Skin of body (tissue), 2 donors: ENCODE measurements around a stretch of chr2.

- RAMPAGE, long total RNA: no peak
Observed at GRCh38 chr2:138493055-138493737, 8.4 kb upstream of the SPOPL start.

GRCh38 chr2:138500537-138501033 is 985 bp upstream of the SPOPL start:
- RAMPAGE, long total RNA: no peak

DNA sequence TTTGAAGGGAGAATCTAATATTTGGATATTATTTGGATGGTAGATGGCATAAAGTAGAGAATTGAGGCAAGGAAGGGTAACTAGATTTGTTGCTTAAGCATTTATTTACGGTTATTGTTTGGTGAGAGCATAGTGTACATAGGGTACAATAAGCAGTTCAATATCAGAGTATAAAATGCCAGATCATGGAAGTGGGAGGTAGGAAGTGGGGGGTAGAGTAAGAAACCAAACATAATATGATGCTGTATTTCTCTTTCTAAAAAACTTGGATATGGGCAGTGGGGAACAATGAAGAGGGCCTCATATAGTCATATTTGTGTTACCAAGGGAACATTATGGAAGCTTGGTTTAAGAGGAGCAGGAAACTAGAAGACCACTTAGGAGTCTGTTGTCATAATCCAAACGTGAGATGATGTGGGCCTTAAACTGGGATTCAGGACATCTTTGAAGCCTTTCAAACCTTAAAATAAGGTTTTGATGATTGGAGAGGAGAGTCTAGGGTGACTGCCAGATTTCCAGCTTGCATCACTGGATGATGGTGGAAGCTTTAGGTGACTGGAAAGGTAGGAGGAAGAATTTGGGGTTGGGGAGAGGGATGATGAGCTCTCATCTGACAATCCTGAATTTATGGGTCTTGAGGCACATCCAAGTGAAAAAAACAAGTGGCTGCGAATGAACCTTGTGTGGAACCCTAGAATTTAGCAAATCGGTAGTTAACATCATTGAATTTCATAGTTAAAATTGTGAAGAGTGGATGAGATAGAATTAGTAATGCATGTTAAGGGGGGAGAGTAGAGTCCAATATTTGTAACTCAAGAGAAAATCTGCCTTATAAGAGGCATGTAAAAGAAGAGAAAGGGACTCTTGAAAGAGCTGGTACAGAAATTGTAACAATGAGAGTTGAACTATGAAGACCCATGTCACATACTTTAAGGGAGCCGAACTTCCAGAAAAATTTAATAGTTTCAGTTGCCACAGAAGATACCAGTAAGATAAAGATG is 66.5 kb downstream of the SPOPL start:
- RAMPAGE, long total RNA: no peak

GRCh38 chr2:139816709-139817016 is 1036.5 kb upstream of the NXPH2 start:
- RAMPAGE, long total RNA: no peak

- RAMPAGE, long total RNA: no peak
Observed at GRCh38 chr2:140661304-140661716, 1469.5 kb downstream of the LRP1B start.

DNA sequence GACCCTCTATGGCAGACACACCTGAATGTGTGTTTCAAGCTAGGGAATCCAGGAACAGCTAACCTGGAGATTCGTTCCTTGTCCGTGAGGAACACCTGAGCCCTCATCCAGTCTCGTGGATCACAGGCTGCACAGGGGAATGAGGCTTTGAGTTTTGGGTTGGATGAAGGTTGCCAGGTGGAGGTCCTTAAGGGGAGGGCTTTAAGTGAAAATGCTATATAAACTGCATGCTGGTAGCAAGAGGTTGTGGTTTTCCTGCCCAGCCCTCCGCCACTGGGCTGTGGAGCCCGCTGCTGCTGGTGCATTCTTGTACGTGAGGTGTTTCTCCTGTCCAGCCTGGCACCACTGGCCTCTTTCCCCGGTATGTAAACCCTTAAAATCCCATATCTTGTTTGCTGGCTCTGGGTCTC is 117.8 kb downstream of the ARHGAP15 start:
- RAMPAGE, long total RNA: no peak

DNA sequence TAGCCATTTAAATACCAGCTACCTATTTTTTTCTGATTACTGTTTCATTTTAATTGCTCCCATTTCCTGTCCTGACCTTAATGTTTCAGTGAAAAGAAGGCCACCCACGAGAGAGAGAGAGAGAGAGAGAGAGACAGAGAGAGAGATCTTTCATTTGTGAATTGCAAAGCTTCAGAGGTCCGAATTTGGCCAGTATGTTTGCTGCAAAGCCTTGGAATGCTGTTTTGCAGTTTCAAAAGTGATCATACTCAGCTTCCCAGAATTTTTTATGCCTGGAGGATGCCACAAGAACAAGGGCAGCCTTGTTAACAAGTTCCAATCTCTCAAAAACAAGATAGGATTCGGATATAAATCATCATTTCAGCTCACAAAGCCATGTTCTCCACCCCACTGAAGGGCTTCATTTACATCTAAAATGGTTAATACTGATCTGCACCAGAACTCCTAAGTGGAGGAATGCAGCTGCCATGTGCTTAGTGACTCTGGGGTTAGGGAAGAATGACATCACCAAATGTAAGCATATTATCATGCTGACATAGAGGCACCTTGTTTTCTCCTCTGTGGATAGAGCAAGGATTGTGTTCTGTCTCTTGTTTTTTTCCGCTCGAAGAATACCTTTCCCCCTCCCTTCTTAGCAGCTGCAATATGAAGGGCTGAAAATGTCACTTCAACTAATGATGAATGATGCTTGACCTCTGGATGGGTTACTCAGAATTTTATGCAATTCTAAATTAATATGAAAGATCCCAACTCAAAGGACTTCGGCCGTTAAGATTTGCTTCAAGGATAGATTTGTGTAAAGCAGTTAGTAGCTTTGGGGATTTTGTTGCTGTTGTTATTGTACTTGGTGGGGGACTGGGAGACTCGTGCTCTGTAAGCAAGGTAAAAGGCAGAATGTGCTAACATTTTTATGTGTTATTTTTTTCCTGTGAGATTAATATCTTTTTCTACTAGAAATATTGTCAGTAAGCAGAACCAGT is 478.5 kb downstream of the ARHGAP15 start:
- RAMPAGE, long total RNA: no peak

- RAMPAGE, long total RNA: no peak
Observed at GRCh38 chr2:144097607-144098389, 234.5 kb downstream of the GTDC1 start.

- RAMPAGE, long total RNA: no peak
Observed at GRCh38 chr2:144237808-144238266, 94.5 kb downstream of the GTDC1 start.

DNA sequence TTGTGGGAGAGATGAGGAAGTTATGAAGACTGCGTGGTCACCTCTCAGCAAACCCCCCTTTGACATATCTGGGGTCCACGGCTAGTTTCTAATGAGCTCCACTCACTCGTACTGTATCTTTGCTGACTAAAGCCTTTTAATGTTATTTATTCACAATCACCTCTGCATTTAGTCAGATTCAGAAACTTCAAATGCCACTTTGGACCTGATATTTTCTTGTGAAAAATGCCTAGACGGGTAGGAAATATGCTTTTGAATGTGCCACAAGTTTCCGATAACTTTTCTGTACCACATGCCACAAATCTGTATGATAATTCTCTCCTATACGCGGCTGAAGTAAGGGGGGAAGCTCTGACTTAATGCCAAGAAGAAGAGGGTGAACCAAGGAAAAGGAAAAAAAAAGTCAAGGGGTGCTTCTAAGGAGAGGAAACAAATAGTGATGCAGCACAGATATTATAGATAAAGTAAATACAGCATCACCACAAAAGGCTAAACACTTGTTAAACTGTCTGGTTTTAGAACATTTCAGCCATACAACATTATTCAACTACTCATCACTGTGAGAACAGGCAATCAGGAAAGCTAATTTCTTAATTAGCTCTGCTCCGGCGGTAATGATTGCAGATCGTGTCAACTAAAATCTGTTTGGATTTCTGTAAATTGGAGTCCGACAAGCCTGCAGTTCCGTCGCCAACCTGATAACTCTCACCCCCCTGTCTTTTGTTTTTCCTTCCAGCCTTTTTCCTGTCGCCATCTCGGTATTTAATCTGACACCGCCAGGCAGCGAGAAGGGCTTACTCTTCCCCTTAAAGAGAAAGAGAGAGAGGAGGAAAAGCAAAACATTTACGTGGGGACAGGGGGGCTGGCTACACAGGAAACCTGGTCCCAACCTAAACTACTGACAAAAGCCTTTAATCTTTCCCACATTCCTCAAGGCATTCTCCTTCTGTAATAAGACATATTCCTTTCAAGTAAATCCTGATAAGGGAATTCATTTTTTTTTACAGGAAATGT is 67.6 kb downstream of the ZEB2 start:
- RAMPAGE, long total RNA: no peak

DNA sequence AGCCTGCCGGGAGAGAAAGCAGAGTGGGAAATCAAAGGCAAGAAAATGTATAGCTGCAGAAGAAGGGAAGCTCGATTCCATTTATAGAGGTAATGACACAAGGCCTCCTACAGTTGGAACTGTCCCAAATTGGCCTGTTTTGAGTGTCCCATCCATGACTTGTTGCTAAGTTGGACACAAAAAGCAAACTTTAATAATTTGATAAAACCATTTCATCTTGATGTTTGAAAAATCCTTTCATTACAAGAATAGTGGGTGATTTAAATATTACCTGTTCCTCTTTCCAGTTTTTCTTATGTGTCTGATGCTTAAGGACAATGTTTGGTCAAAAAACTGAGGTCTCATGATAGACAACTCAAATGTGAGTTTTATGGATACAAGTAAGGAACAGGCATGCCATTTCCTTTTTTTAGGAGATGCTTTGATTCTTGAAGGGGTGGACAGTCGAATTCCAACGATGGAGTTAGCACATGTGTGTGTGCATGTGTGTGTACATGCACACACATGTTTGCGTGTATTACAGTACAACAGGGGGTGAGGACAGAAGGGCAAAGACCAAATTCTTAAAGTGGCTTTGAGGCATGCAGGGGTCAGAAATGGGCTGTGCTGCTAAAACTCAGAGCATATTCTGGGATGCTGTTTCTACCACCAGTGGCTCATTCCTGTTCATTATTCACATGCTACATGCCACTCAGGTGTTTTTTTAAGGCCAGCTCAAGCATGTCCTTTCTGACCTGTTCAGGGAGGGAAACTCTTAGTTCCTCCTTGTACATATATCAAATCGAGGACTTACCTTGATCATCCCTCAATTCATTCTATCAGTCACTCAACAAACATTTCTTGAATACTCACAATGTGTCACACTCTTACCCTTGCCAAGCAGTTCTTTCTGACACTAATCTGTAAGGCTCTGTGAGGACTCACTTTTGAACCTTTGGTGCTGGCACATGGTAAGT is 51.5 kb downstream of the ZEB2 start:
- RAMPAGE, long total RNA: no peak

GRCh38 chr2:144470293-144470871 is 49.5 kb downstream of the ZEB2 start:
- RAMPAGE, long total RNA: no peak

GRCh38 chr2:144475024-144476195 is 44.5 kb downstream of the ZEB2 start:
- RAMPAGE, long total RNA: no peak

- RAMPAGE, long total RNA: no peak
Observed at GRCh38 chr2:144479141-144480088, 40.5 kb downstream of the ZEB2 start.

DNA sequence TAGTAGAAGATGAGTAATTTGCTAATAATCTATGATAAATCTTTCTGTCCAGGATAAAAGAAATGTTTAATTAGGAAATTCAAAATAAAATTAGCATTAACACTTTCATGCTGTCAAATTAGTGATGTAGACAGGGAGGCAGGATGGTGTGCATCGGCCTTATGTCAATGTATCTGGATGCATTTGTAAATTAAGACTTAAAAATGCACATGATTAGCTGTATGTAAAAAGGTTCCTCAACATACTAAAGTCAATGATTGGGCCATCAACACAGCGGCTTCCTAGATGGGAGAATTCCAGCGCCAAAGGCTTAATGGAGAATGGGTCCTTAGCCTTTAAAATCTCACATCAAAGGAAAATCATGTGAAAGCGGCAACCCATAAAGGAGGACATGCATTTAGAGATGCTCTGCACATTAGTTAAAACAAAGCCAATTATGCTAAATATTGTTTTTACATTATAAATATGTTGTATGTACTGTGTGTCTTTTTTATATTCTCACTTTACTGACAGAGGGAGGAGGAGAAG is 77.5 kb upstream of the ZEB2 start:
- RAMPAGE, long total RNA: no peak

DNA sequence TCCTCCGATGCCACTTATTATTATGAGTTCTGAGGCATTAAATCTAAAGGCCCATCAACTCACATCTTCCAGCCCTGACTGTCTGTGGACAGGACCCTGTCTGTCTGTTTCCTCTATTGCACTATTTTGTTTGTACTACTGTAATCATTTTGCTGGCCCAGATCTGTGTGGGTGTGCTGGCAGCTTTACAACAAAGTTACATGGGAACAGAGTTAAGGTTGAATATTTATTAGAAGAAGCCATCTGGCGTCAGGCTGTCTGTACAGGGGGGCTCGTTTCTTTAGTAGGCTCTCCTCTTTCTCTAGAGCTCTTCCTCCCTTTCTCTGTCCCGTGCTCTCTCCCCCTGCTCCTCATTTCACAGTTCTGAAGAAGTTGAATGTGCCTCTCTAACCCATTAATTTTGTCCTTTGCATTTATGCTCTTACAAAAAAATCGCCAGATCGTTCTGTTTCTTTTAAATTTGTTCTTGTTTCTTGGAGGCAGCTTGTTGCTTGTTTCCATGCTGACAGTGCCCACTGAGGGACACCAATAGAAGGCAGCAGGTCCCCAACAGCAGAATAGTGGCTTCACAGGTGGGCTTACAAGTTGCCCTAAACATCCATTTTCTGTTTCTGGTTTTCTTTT is 315.1 kb upstream of the ZEB2 start:
- RAMPAGE, long total RNA: no peak

- RAMPAGE, long total RNA: no peak
Observed at GRCh38 chr2:145194612-145195065, 674.7 kb upstream of the ZEB2 start.

DNA sequence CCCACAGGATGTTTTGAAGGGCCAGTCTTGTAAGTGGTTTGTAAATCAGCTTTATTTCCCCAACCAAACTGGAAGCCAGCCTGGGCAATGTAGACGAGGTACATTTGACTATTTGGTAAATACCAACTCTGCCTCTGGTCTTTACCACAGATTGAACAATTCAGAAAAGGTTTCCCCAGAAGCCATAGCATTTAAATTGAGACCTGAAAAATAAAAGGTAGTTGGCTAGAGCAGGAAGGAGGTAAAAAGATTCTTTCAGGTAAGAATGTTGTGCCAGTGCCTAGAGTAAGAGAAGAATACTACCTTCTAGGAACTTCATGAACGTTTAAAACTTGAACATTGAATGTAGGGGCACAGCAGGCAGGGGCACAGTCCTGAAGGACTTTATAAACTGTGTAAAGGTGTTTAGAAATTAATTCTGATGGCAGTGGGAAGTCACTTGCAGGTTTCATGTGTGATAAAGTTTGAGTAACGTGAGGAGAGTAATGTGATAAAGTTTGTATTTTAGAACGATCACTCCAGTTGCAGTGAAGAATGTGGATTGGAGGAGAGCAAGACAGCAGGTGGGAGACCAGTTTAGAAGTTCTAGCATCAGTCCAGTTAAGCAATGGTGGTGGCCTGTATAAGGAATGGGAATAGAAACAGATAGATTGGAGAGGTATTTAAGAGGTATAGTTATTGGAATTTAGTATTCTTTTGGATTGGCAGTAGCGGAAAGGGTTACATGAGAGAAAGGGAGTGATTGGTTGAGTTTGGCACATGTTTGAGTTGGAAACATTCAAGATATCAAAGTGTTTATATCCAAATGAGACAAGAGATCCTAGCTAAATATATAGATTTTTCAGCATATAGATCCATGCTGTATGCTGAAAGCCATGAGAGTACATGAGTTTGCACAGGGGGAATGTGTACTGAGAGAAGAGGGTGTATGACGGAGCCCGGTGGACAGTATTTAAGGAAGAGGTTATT is 77.0 kb downstream of the MBD5 start:
- RAMPAGE, long total RNA: no peak

GRCh38 chr2:148264356-148265012 is 243.6 kb downstream of the MBD5 start:
- RAMPAGE, long total RNA: no peak

GRCh38 chr2:148509281-148509837 is 135.2 kb upstream of the EPC2 start:
- RAMPAGE, long total RNA: no peak